Mucosa of descending colon (tissue), 1 donor: ENCODE measurements around the genes WBP11, RERG, PLEKHA5 and SLCO1C1.

GRCh38 chr12:14434882-14435311 is 69.4 kb downstream of the ATF7IP start:
- PRO-cap = no peak

DNA sequence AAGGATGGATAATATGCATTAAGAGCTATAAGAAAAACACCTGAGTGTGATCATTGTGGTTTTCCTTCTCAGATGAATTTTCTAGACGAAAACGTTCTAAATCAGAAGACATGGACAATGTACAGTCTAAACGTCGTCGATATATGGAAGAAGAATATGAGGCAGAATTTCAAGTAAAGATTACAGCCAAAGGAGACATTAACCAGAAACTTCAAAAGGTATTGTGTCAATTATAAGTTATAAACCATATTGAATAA is 70.5 kb downstream of the ATF7IP start:
- PRO-cap = no peak

GRCh38 chr12:14802534-14803576 is at the start of gene WBP11:
WBP11 (minus strand) TSS chr12:14803478.
- PRO-cap = bidirectional peak, plus-strand start at chr12:14803736, minus-strand start at chr12:14803504

DNA sequence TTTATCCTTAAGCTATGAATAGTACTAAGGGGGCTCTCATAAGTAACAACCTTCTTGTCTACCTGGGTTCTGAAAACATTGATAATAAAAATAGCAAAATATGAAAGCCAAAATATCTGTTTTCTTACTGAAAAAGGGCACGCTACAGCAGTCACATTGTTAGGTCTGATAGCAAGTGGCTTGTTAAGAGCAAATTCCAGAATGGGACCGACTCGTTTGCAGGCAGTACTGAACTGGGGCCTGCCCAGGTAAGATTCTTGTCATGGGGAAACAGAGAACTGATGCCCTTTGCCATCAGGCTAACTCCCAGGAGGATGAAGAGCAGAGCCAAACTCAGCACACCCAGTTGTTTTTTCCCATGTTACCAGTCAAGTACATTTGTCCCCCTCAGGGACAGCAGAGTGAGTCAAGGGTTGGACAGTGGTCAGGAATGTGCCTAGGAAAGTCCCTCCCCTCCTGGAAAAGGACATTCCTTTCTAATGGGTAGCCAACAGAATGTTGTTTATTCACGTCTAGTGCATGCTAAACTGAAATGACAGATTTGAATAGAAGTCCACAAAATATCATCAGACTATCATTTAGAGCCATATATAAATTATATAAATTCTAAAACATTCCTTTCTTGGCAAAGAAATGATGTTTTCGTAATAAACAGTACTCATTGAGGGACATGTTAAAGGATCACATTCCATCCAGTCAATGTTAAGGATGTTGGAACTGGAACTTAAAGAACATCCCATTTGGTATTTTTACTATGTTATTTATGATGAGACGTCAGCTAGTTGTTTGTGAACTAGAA is 1.5 kb downstream of the ART4 start:
- PRO-cap = no peak

DNA sequence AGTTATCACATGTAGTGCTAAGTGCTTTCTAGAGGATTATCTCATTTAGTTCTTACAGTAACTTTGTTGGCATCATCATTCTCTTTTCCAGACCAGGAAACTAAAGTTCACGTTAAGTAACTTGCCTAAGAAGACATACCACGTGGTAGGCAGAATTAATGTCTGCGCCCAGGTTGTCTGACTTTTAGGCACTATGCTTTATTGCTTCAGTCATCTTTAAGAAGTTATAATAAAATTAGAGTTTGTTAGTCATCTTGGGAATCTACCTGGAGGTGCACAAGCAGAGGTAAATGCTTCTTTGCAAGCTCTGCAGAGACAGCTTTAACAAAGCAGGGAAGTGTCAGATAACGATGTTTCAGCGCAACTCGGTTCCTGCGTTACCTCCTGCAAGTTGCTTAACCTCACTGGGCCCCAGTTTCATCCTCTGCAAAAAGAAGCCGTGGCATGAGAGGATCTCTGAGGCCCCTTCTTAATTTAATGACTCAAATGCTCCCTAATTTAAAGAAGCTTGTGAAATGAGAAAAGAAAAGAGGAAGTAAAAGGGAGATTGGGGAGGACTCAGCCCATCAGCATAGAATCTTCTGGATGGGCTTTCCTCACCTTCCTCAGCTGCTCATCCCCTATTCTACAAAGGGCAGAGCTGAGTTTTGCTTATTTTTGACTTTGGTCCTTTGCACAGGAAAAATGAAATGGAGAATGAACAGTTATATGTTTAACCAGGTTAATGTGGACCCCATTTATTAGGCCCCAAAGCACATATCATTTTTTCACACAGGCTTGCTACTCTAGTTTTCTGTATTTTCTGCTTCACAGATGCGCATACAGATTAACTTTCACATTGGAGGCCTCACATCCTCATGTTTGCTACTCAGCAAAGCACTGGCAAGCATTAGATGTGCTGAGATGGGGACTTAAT is 5.2 kb downstream of the ARHGDIB start:
- PRO-cap = no peak

GRCh38 chr12:15220779-15221780 is at the start of gene RERG:
RERG (minus strand) TSS chr12:15221417.
- PRO-cap = no peak

GRCh38 chr12:15222007-15222514 is 844 bp upstream of the RERG start:
- PRO-cap = no peak

DNA sequence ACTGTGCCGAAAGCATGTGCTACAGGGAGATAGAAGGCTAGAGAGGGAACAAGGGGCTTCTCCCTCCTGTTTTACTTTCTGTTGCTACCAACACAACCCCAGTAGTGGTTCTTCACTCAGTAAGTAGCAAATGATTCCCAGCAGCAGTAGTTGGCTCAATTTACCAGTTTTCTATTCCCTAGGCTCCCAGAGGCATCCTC is 170.3 kb downstream of the EPS8 start:
- PRO-cap = no peak

- PRO-cap = no peak
Observed at GRCh38 chr12:16599107-16599462, 6.9 kb downstream of the LMO3 start.

DNA sequence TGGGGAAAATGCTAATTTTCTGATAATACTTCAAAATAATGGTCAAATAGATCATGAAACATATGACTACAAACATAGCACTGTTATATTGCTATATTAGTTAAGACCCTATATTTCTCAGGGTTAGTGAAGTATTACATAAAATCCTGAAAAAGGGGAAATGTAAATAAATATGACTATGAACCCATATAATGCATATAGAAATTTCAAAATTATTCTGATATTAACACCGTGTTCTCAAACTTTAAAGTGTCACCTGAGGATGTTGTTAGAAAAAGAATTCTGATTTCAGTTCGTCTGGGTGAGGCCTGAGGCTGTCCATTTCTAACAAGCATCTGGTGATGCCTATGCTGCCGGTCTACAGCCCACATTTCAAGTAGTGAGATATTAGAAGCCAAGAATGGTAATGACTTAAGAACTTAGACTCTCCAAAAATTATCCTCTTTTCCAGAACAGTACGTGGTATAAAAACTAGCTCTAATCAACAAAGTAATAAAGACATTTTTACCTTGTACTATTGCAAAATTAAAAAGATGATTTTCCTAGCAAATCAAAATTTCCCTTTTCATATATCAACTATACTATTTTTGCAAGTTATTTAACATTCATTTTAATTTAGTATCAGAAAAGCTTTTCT is 34.9 kb downstream of the PIK3C2G start:
- PRO-cap = no peak

DNA sequence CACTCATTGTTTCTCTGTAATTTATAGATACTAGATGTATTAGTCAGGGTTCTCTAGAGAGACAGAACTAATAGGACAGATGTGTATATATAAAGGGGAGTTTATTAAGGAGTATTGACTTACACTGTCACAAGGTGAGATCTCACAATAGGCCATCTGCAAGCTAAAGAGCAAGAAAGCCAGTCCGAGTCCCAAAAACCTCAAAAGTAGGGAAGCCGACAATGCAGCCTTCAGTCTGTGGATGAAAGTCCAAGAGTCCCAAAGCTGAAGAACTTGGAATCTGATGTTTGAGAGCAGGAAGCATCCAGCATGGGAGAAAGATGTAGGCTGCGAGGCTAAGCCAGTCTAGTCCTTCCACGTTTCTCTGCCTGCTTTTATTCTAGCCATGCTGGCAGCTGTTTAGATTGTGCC is 50.4 kb downstream of the PIK3C2G start:
- PRO-cap = no peak

- PRO-cap = bidirectional peak, plus-strand start at chr12:19129737, minus-strand start at chr12:19129602
Observed at GRCh38 chr12:19129105-19130310, at the start of gene PLEKHA5. PLEKHA5 (plus strand) TSS chr12:19129733.

DNA sequence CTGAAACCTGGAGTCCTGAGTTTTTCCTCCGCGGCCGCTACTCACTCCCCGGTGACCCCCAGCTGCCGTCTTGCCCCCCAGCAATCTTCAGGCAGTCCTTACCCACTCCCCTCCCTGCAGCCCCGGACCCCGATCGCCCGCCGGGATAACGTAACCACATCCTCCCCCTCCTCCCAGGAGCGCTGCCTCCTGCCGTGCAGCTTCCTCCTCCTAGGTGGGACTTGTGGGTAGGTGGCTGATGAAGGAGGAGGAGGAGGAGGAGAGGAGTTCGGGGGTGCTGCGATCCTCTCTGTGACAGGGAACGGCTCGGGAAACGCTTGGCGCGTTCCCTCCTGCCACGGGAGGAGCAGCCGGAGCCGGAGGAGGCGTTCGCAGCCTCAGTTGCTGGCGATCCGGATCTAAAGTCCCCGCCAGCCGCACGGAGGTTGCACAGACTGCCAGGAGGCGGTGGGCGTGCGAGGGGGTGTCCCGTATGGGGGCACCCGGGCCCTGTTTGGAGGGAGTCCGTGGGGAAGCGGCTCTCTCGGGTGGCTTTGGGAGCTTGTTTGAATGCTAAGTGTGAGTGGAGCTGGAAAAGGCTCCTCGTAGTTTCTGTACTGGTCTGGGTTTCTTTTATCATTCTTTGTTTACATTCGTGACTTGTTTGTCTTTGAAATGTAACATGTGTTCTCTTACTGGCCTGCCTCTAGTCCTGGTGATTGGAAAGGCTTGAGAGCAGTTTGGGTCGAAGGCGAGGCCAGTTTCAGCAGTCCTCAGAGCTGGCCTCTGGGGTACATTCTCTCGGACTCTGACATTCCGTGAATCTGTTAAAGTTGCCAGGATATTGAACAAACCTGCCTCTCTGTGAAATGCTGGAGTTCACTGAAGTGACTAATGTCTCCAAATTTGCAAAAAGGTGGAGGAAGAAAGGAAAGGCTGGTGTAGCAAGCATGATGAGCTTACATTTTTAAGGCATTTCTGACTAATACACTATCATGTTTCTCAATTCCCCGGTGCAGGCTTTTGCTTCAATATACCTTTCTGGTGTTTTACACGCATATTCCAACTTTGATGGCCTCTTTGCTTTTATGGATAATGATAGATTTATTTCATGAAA is 1.3 kb downstream of the PLEKHA5 start:
- PRO-cap = bidirectional peak, plus-strand start at position 217 of the sequence, minus-strand start at position 223 of the sequence; bidirectional peak, plus-strand start at position 717 of the sequence, minus-strand start at position 436 of the sequence

DNA sequence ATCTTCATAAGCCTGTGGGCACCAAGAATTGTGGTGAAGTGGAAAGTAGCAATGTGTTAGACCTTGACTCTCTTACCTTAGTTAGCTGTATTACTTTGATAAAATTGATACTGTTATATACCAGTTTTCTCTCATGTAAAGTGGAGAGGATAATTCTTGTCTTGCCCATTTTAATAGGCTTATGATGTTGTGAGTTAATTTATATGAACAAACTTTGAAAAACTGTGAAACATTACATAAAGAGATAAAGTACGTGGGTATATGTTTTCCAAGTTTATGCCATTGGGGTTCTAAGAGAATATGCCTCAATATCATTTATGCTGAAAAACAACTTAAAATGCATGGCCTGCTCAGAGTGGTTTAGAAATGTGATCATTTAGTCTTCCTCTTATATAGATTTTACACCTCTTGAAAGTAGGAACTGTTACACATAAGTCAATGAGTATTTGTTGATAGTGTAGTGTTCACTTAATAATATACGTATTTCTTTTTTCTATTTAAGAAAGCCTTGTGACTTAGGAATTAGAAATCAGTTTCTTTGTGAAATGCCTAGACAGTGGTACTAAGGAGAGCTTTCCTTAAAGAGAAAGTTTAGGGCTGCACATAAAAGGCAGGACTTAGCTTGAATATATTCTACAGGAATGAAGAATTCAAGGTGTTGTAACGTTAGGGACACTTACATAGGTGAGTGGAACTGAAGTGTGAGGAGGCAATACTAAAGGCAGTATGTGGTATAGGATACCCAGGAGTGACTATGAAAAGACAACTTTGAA is 17.4 kb downstream of the PLEKHA5 start:
- PRO-cap = no peak

- PRO-cap = no peak
Observed at GRCh38 chr12:19369460-19370150, 69.7 kb upstream of the AEBP2 start.

- PRO-cap = no peak
Observed at GRCh38 chr12:20273720-20274394, 94.5 kb upstream of the PDE3A start.

DNA sequence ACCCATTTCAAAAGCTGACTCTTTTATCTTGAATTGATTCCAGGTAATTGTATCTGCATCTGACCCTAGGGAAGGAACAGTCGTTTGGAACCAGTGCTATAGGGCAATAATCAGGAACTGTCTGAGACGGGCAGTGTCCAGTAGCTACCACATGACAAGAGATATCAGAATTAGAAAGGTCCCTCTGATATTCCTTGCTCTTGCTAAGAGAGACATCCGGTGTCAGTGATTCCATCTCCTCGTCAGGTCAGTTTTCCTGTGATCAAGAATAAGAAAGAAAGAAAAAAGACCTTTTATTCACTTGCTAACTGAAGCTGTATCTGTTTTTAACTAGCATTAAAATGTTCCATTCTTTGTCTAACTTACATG is 47.7 kb upstream of the PDE3A start:
- PRO-cap = no peak

DNA sequence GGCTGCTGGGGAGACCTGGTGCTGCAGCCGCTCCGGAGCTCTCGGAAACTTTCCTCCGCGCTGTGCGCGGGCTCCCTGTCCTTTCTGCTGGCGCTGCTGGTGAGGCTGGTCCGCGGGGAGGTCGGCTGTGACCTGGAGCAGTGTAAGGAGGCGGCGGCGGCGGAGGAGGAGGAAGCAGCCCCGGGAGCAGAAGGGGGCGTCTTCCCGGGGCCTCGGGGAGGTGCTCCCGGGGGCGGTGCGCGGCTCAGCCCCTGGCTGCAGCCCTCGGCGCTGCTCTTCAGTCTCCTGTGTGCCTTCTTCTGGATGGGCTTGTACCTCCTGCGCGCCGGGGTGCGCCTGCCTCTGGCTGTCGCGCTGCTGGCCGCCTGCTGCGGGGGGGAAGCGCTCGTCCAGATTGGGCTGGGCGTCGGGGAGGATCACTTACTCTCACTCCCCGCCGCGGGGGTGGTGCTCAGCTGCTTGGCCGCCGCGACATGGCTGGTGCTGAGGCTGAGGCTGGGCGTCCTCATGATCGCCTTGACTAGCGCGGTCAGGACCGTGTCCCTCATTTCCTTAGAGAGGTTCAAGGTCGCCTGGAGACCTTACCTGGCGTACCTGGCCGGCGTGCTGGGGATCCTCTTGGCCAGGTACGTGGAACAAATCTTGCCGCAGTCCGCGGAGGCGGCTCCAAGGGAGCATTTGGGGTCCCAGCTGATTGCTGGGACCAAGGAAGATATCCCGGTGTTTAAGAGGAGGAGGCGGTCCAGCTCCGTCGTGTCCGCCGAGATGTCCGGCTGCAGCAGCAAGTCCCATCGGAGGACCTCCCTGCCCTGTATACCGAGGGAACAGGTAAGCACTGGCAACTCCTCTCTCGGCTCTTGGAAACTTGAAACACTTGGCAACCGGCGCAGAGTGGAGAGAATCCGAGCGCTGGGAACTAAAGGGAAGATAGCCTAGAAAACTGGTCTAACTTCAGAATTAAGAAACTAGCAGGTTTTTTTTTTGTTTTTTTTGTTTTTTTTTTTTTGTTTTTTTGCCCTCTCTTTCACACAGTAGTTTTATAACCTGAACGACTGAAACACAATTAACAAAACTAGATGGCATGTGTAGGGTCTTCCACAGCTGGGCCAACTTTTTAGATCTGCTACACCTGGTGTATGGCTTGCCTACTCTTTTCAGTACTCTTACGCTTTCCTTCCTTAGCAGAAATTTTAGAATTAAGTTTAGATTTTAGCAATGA is 1.5 kb downstream of the PDE3A start:
- PRO-cap = bidirectional peak, plus-strand start at position 280 of the sequence, minus-strand start at position 144 of the sequence; bidirectional peak, plus-strand start at position 394 of the sequence, minus-strand start at position 367 of the sequence

DNA sequence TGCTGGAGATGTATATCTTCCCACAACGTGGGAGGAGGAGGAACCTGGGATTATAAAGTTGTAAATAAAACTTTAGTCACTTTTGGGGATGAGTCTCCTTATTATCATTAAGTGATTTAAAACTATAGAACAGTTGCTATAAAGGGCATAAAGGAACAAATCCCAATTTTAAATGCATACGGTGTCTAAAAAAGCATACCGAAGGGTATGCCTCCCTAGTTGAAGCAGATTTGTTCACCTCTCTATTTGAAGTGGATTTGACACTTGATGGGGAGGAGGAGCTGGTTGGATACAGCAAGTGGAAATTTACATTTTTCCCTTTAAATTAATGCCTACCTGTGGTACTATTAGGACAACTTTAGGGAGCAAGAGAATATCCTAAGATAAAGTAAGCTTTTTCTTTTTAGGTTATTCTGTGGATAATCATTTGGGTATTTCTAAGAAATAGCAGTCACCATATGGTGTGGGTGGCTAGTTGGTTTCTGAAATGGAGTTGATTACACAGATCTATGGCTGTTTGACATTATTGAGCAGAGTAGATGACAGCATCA is 2.8 kb downstream of the PDE3A start:
- PRO-cap = no peak

DNA sequence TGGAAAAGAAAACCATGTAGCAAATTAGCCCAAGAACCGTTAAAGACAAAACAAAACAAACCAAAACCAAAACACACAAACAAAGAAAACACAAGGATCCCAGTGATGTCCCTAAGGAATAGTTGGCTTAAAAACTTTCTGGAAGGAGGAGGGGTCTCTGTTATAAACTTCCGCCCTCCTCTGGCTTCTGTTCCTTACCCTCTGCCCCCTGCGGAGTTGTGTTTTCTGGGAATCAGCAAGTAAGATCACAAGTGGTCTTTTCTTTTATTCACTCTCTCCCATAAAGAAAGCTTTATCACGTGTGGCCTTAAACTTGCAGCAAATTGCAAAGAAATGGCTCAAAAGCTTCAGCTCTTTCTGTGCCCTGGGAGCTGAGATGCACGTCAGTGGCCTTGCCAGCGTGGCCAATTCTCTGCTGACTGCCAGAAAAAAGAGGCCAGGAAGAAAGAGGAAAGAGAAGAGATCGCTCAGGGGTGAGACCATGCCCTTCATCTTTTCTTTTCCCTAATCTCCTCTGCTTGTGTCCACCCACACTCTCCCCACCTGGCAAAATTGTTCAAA is at the start of gene SLCO1C1:
Gene SLCO1C1 (plus strand): TSS at position 193 of the 561 bp plus-strand sequence.
- PRO-cap = no peak